Aortic smooth muscle cell (primary cell): ENCODE measurements around a stretch of chr12.

GRCh38 chr12:123764777-123765049 is 2.6 kb downstream of the DNAH10 start:
- RRBS, result no CpG with 5 or more reads among the region's 6 CpGs

DNA sequence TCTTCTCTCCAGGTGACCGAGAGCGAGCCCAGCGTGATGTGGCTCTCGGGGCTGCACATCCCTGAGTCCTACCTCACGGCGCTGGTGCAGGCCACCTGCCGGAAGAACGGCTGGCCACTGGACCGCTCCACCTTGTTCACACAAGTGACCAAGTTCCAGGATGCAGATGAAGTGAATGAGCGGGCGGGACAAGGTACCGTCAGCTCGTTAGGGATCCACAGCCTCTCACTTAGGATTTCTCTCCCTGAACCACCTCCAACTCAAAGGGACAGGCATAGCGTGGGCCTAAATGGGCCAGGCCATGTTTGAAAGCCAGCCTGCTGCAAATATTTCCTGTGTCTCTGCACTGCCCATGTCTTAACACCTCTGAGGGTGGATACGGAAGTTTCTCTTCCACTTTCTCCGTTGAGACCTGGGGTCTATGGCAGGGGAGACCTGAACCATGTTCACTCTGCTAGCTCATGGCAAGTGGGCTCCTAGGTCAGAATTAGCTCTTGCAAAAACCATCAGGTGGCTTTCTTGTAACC is 39.2 kb downstream of the CCDC92 start:
- RRBS, result no CpG with 5 or more reads among the region's 16 CpGs

DNA sequence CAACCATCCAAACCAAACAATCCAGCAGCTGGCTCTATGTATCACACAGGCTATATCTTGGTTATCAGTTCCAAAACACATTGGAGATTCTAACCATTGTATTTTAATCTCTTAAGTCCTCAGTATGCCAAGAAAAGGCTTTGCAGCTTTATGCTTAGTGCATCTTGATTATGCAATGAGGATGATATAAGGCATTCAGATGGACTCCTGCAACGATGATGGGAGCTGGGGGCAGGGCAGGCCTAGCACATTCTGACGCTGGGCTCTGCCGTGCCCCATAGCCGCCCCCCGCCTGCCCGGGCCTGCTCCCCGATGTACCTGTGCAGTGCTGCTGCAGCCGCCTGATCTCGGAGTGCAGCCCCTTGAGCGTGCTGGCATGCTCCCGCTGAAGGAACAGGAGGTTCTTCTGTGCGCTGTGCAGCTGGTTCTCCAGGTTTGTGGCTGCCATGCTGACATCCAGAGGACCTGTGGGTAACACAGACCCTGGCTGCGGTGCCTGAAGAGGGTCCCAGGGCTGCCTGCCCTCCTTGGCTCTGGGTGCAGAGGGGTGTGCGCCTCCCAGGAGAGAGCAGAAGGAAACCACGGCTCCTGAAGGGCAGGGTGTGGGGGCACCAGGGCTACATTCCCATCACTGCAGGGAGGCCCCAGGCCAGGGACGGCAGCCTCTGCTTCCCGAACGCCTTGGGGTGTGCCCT is 29.5 kb downstream of the CCDC92 start:
- RRBS, result no CpG with 5 or more reads among the region's 18 CpGs

- RRBS, result no CpG with 5 or more reads among the region's 8 CpGs
Measured at GRCh38 chr12:124143833-124144261, 151.0 kb upstream of the RFLNA start.

- RRBS, result no CpG with 5 or more reads among the region's 8 CpGs
Measured at GRCh38 chr12:124186505-124186836, 108.4 kb upstream of the RFLNA start.

DNA sequence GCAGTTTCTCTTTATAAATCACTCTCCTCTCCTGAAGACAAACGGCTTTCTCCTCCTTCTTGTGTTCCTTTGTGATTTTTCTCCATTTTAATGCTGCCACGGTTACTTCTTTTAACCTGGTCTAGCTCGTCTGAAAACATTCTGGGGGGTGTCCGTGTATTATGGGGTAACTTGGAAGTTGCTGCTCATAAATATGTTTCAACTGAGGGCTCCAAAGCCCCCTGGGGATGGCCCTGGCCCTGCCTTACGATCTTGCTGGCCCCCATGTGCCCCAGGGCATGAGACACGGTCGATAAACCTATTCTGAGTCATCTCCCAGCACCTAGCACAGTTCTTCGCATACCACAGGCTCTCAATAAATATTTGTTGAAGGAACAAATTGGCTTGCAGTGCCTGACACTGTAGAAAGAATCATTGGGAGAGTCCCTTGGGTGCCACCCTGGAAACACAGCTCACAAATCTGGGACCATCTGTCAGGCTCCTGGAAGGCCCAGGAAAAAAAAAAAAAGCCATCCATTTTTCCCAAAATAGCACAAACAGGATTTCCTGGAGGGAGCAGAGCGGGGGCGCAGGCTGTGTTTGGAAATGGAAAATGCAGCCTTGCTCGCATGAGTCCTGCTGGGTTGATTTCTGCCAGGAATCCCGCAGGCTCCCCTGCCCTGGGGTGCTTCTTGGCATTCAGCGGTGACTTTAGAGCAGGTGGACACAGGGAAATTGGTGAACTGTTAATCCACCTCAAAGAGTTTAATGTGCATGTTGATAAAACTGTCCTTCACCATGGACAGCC is 106.4 kb upstream of the RFLNA start:
- RRBS, result no CpG with 5 or more reads among the region's 13 CpGs

DNA sequence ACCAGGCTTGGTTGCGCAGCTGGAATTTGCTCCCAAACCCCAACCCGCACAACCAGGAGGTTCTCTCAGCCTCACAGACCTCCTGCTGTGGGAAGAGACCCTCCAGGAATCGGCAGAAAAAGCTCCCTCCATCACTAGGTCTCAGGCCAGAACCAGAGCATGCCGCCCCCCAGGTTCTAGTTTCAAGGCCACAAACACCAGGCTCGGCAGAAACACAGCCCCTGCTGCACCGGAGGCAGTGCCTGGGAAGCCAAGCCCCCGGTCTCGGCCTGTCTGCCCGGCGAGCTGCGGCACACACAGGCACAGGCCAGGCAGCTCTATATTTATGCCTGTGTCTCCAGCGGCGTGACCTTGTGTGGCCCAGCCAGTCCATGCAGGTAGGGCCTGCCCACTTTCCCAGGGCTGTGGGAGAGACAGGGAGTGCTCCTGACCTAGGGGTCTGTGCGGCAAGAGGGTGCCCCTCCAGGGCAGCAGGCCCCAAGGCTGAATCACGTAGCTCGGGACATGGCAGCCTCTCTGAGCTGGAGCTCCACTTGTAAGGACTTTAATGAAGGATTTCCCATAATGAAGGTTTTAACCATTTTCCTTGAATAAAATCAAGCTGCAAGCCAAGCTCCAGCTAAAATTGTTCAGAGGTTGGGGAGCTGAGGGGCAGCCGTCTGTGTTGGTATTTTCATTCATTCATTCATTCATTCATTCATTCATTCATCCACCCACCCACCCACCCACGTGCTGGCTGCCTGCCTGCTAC is 91.8 kb downstream of the RFLNA start:
- RRBS, result no CpG with 5 or more reads among the region's 18 CpGs

GRCh38 chr12:124391204-124391647 is 96.3 kb downstream of the RFLNA start:
- RRBS, result no CpG with 5 or more reads among the region's 12 CpGs

DNA sequence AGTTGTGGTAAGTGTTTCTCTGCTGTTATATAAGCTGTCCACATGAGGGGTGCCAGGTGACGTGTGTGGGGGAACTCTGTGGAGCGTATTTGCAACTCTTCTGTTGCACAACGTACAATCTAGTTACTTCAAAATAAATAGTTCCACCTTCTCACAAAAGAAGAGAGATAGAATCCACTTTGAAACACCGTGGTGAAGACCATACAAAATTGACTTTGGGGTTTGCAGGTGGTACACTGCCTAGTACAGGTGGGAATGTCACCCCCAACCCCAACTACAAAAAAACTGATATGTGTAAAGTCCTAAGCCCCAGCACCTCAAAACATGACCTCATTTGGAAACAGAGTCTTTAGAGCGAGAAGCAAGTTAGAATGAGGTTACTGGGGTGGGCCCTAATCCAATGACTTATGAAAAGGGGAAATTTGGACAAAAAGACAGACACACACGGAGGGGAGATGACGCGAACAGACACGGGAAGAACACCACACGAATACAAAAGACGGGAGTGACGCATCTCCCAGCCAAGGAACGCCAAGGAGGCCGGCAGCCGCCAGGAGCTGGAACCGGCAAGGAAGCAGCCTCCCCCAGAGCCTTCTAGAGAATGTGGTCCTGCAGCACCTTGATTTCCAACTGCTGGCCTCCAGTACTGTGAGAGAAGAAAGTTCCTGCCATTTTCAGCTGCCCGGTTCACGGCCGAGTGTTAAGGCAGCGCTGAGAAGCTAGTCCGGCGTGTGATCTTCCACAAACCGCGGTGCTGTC is 124.8 kb downstream of the NCOR2 start:
- RRBS, result 25% methylated on average over 2 of the region's 24 CpGs

GRCh38 chr12:124515834-124516406 is 51.5 kb downstream of the NCOR2 start:
- RRBS, result 40% methylated on average over 3 of the region's 18 CpGs

DNA sequence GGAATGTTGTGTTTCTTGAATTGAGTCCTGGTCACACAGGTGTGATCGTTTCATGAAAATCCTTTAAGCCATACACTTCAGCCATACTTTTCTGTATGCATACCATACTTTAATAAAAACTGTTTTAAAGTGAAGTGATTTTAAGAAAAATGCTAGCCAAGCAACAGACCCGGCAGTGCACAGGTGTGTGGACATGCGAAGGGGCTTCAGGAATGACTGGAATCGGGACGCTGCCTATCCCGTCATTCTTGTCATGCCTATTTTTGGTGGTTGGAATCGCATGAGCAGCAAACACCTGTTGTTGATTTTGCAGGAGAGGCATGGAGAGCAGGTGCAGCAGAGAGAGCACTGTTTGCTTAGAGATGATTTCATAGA is 19.1 kb upstream of the NCOR2 start:
- RRBS, result no CpG with 5 or more reads among the region's 7 CpGs

DNA sequence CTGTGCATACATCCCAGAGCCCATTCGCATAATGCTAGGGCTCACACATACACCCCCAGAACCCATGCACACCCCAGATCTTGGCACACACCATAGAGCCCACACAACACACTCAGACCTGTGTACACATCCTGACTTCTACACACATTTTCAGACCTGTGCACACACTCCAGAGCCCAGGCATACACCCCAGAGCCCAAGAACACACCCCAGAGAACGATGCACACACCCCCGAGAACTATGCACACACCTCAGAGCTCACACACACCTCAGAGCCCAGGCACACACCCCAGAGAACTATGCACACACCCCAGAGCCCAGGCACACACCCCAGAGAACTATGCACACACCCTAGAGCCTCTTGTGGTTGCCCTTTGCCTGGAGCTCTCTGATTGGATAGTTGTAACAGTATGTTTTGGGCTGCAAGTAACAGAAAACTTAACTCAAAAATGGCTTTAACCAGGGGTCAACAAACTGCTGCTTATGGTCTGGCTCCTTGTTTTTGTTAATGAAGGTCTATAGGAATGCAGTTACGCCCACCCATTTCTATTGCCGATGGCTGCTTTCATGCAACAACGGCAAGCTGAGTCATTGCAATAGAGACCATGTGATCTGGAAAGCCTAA is 65.9 kb upstream of the NCOR2 start:
- RRBS, result no CpG with 5 or more reads among the region's 6 CpGs

GRCh38 chr12:124673744-124674597 is 106.6 kb upstream of the NCOR2 start:
- RRBS, result no CpG with 5 or more reads among the region's 16 CpGs

GRCh38 chr12:124765100-124765921 is 98.4 kb downstream of the SCARB1 start:
- RRBS, result no CpG with 5 or more reads among the region's 4 CpGs

GRCh38 chr12:124809942-124810571 is 53.6 kb downstream of the SCARB1 start:
- RRBS, result no CpG with 5 or more reads among the region's 11 CpGs

- RRBS, result 48% methylated on average over 3 of the region's 26 CpGs
Measured at GRCh38 chr12:124833714-124834532, 29.7 kb downstream of the SCARB1 start.

DNA sequence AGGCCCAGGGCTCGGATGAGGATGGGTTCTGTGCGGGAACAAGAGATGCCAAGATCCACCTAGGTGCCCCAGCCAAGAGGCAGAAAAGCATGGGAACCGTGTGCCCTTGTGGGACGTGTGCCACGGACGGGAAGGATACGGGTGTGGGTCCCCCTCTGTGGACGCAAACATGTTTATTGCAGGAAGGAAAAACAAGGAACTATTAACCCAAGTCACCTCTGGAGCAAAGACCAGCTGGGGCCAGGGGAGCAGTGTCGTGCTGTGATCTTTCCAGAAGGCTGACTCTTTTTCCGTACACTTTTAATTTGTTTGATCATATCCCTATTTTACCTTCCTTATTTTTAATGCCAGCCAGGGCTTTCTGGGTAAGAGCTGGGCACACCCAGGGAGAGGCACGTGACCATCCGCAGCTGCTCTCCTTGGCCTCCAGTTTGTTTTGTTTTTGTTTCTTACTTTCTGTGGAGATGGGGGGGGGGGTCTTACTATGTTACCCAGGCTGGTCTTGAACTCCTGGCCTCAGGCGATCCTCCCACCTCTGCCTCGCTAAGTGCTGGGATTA is 20.8 kb downstream of the SCARB1 start:
- RRBS, result no CpG with 5 or more reads among the region's 14 CpGs

DNA sequence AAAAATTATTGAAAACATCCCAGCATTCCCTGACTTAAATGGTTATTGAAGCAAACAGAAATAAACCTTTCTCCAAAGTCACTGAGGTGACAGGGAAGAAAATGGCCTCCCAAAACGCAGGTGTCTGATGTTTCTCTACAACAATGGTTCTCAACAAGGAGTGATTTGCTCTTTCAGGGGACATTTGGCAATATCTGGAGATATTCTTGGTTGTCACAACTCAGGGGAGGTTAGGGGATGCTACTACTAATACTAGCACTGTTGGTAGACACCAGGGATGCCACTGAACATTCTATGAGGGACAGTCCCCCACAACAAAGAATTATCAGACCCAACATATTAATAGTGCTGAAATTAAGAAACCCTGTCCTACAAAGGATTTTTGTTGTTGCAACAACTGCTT is 2.3 kb upstream of the UBC start:
- RRBS, result no CpG with 5 or more reads among the region's 1 CpG

- RRBS, result no CpG with 5 or more reads among the region's 11 CpGs
Measured at GRCh38 chr12:125149655-125150407, 36.4 kb upstream of the TMEM132B start.